REH cell (cell line): ENCODE data around the genes KCNH3, FAM186B and PRPF40B.

GRCh38 chr12:49183553-49184054, 5.3 kb downstream of the TUBA1A start:
- PRO-cap, result no peak

DNA sequence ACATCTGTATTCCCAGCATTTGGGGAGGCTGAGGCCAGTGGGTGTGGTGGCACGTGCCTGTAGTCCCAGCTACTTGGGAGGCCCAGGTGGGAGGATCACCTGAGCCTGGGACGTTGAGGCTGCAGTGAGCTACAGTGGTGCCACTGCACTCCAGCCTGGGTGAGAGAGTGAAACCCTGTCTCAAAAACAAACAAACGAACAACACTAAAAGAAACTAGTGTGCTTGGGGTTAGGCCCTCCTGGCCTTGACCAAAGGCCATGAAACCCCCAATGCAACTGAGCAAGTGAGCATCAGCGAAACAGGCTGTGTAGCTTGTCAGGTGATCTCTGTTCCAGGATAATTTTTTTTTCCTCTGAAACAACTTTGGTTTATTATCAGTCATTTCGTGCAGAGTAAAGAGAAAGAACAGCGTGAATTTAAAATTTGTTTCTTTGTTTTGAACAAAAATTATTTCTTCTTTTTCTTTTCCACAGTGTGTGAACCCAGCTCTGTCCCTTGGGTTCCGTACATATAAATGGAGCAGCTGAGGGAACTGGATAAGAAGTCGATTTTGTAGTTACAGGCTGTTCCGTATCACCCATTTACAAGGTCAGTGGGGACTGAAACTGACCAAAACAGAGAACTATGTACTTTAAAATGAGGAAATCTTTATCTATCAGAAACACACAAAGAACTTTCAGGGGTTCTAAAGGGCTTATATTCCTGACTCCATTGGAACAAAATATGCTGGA, 8.8 kb upstream of the TUBA1C start:
- PRO-cap, result no peak

DNA sequence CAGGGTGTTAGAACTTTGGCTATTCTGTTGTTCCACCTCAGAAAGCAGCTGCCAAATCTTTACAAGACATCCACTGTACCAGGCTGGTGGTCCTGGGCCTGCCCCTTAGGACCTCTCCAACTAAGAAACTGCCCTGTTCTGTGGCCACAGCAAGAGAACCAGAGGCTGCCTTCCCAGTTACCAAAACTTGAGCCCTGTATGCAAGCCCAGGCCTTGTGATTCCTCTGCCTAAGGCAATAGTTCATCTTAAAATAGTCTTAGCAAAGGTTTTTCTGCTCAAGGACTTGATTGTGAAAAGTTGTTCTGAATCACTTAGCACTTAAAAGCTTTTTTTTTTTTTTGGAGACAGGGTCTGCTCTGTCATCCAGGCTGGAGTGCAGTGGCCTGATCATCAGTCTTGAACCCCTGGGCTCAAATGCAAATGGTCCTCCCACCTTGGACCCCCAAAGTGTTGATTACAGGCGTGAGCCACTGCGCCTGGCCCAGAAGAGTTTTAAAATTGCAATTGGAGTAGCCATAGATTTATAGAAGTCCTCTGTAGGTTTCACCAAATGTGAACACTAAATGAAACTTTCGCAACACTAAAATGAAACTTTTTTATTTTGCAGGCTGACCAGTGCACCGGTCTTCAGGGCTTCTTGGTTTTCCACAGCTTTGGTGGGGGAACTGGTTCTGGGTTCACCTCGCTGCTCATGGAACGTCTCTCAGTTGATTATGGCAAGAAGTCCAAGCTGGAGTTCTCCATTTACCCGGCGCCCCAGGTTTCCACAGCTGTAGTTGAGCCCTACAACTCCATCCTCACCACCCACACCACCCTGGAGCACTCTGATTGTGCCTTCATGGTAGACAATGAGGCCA, 7.0 kb downstream of the TUBA1C start:
- PRO-cap, result no peak

GRCh38 chr12:49292708-49293815, 1.9 kb upstream of the PRPH start:
- PRO-cap, result no peak

DNA sequence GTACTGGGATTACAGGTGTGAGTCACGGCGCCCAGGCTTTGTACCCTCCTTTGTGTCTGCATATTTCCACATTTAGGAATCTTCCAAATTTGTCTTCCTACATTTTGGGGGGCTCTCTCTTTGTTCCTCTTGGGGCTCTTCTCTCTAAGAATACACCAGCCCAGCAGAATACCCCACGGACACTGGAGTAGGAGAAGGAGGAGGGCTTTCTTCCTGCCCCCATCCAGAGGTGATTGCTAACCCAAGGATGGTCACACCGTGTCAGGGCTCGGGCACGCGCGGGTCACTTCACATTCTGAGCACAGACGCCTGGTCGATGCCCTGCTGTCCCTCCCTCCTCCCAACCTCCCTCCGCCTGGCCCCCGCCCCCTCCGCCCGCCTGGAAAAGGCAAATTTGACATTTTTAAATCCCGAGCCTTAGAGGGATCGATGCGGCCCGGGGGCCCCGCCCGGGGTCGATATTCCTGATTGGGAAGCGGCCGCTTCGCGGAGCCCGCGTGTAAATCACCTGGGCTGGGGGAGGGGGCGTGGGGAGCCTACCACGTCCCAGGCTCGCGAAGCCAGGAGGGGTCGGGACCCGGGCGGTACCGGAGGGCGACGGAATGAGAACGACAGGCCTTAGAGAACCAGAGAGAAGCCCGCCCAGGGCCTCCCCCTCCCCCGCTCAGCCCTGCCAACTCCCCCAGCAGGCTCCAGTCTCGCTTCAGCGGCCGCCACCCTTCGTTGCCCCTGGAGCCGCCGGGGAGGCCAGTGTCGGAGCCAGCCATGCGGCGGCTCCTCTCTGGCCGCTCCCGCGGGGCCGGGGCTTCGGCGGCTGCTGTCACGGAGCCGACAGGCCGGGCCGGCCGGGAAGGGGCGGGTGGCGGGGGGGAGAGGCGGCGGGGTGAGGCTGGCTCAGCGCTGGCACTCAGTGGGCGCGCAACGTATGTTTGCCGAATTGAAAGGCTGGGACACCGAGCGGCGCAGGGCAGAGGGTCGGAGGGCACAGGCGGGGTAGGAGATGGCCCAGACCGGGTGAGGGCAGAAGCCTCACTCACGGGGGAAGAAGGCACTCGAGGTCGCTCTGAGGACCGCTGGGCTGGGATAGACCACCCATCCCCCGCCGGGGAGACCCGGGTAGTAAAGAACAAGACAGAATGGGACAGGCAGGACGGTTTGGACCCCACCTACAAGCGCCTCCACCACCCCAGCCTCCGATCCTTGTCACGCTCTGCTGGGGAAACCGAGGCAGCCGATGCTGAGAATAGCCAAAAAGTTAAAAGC, 1.6 kb upstream of the DNAJC22 start:
- PRO-cap, result unidirectional peak, plus-strand start at position 733 of the sequence; unidirectional peak, plus-strand start at position 968 of the sequence

DNA sequence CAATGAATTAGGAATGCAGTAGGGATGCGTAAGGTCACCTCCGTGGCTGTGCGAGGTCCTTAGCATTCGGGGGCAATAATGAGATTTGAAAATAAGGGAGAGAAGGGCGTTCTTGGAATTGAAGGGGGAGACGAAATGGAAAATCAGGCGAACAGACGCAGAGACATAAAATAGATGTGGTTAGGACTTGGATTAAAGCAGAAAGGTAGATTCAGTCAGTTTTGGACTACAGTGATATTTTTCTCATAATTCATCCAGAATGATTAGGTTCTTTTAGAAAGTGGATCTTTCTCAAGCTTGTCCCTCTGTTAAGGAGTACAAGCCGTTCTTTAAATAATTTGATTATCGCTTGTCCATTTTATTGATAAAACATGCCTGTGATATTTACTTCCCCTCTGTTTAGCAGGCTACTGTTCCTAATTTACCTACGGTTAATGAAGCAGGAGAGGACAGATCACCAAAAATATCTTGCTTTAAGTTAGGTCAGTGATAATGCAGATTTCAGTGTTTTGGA, 733 bp downstream of the SPATS2 start:
- PRO-cap, result no peak

DNA sequence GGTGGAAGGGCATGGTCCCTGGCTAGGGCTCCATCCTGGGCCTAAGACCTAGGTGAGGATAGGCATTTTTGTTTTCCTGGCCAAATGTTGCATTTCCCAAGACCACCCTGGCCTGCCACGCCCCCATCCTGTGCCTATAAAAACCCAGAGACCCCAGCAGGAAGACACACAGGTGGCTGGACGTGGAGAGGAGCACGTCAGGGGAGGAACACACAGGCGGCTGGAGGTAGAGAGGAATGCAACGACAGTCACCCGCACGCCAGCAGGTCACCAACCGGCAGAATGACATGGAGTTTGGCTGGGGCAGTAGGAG, 62.9 kb upstream of the KCNH3 start:
- PRO-cap, result no peak

GRCh38 chr12:49538448-49539362, at the start of gene KCNH3:
Gene KCNH3 (plus strand): TSS chr12:49539030.
- PRO-cap, result unidirectional peak, plus-strand start at chr12:49539048

DNA sequence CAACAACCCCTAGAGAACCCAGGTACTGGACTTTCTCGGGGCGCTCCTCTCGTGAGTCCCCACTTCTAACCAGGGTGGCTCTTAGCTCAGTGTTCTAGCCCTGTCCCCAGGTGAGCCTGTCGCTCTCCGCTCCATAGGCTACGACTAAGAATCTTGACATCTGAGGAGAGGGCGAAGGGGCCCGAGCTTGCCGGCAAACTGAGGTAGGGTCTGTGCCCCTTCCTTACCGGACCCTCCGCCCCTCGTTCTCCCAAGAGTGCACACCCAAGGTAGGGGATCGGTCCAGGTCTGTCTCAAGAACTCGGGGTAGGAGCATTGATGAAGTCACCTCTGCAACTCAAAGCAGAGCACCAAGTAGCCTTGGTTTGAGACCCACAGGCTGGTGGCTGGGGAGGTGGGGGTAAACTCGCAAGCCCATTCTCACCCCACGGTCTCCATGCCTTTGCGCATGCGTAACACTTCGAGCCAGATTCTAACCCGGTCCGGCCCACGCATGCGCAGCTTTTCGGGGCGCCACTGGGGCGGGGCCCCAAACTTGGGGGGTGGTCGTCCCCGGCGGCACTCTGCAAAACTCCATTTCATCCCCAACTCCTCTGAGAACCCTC, 420 bp downstream of the MCRS1 start:
- PRO-cap, result bidirectional peak, plus-strand start at position 468 of the sequence, minus-strand start at position 444 of the sequence

DNA sequence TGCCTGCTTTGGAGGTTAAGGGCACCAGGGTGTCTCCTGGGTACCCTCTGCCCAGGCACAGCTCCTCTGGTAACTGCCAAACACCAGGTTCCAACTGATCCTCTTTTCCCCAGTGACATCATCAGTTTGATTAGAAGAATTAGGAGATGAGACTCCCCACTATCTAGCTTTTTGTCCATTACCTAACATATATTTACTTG, at the start of gene FAM186B:
Gene FAM186B, minus strand, starts transcription at position 96 of the 200 bp plus-strand sequence.
- PRO-cap, result no peak

DNA sequence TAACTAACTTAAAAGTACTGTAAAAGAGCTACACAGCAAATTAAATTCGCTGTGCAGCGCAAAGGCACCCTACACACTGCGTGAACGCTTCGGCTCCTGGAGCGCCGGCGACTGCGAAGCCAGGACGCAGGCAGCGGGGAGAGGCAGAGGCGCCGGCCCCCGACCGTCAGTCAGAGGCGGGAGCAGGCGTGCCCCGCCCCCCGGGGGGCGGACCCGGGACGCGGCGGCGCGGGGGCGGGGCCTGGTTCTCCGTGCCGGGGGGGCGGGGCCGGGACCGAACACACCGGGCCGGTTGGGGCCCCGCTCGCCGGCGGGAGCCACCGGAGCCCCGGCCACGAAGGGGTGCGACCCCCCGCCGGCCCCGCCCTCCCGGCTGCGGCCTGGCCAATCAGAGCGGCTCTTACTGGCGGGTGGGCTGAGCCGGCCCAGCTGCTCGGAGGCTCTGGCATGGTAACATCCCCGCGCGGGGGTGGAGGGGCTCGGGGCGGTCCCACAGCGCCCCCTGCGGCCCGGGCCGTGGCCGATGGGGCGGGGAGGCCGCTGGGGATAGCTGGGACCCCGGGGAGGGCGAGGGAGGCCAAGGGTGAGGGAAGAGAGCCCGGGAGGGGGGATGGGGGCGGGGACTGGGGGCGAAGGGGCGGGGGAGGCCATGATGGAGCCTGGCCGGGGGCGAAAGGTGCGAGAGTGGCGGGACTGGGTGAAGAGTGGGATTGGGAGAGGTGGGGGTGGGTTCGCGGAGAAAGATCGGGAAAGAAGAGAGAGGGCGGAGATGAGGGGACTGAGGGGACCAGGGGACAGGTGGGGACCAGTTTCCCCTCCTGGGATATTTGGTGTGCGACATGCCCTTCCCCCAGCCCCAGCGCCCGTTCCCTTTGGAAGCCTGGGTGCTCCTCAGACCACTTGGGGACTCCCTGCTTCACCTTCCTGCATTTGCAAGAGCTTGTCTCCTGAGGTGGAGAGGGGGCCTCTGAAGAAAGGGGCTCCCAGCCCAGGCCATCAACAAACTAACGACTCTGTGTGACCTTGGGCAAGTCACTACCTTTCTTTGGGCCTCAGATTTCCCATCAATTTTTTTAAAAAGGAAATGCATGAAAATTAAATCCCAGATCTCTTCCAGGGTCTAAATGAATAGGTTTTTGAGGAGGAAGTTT, at the start of gene PRPF40B:
Gene PRPF40B, plus strand, starts transcription at position 418 of the 1,151 bp plus-strand sequence.
- PRO-cap, result bidirectional peak, plus-strand start at position 281 of the sequence, minus-strand start at position 113 of the sequence

- PRO-cap, result no peak
Observed at GRCh38 chr12:49633289-49634091, 10.1 kb downstream of the PRPF40B start.

GRCh38 chr12:49643088-49643689, 19.8 kb downstream of the PRPF40B start:
- PRO-cap, result no peak

DNA sequence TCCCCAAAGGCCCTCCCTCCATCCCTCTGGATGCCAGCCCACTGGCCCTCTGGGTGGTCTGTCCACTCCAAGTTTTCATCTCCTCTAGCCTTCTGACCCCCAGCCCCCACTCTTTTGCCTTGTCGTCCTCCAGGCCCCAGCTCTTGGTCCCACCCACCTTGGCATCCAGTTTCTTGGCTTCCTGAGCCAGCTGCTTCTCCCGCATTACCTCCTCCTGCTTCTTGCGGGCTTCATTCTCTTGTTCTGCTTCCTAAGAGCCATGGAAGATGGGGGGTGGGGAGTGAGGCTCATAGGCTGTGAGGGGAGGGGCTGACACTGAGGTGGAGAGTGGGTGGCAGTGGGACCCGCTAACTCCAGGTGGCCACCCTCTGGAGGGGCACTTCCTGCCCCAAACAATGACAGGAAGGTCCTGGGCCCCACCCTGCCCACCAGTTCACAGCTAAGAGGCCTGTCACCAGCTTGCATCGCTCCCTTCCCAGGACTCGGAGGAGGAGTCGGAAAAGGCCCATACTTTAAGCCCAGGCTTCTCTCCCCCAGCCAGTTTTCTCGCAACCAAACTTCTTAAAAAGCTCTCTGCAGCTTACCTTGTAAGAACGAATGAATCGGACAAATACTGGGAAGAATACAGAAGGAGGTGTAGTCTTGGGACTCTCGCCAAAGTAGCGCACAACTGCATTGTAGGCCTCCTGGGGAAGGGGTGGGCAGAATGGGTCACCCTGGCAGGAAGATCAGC, 23.9 kb downstream of the PRPF40B start:
- PRO-cap, result no peak

DNA sequence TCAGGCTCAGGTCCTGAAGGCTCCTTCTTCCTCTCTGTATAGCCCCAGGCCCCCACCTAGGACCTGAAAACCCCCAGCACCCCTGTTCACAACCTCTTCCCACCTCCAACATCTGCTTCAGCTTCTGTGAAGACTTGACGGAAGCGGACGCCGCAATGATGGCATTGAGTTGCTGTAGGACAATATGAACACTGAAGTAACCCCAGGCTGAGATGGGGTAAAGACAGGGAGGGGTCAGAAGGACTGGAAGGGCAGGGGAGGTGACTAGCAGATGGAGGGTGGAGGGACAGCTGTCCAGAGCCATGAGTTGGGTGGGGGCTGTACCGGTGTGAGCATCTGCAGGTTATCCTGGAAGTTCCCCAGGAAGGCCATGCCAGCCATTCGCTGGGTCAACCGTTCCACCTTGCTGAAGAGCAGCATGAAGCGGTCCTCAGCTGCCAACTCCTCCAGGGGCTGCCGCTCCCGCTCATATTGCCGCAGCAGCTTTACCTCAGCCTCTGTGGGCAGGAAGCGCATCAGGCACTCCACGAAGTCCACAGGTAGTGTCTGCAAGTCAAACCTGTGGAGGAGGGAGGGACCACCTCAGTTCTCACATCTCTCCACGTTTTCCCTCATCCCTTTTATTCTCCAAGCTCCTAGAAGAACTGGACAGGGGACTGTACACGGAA, 26.1 kb downstream of the PRPF40B start:
- PRO-cap, result no peak

DNA sequence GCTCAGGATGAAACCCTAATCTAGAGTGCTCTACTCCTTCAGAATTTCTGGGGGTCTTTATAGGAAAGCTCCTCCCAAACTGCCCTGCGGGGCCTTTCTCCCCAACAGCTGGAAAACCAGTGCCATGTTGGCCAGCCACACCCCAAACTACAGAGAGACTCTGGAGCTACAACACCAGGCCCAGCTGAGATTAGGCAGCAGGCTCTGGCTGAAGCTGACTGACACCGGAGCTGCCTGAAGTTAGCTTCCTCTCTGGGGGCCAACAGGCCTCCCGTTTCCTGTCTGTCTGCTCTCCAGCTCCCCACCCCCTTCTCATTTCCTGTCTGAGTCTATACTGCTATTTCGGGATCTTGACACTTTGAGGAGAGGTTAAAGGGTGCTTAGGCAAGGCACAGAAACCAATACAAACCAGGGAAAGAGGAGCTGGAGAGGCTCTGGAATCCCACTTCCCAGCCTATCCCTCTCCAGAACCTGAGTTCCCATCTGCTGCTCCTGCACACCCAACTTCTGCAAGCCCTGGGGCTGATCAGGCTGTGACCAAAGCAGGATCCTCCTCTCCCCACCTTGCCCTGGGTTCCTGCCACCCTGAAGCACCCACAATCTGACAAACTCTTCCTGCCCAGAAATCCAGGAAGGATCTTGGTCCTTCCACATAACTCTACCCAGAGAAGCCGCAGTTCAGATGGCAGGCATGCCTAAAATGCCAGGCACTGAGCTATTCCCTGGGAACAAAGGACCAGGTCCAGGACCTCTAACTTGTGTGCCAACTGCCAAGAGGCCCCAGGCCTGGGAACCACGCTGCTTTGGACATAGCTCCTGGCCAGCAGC, 39.7 kb downstream of the PRPF40B start:
- PRO-cap, result bidirectional peak, plus-strand start at position 341 of the sequence, minus-strand start at position 149 of the sequence

DNA sequence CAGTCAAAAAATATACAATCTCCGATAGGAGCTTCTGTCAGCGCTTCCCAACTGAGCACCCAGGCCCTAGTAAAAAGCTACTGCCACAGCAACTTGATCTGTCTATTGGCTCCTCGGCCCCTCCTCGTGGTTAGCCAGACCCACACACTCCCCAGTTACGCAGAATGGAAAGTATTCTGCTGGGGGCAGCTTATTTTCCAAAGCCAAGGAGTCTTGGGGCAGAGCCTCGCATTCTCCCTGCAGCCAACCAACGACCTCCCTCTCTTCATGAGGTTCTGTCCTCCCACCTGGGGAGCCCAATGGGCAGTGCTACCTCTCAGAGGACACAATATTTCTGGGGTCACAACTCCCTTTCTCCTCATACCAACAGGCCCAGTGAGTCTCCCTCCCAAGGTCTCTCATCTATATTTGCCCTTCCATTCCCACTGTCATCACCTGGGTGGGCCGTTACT, 32.0 kb downstream of the FMNL3 start:
- PRO-cap, result no peak

GRCh38 chr12:49750406-49751038, 9.2 kb downstream of the TMBIM6 start:
- PRO-cap, result bidirectional peak, plus-strand start at chr12:49750608, minus-strand start at chr12:49750514

- PRO-cap, result no peak
Observed at GRCh38 chr12:49763187-49763457, 21.8 kb downstream of the TMBIM6 start.

DNA sequence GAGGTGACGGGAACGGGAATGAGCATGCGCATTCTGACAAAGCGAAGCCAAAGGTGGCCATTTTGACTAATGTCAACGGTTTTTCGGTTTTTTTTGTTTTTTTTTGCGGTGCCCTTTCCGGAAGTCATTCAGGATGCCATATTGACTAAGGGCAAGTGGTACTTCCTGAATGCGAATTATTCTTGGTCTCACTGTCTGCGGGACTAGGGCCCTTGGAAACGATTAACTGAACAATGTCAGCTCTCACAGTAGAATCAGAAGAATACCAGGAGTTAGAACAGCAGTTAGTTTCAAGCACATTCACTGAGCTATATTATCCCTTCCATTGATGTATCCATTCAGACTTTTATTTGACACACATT, 261 bp upstream of the RACGAP1 start:
- PRO-cap, result bidirectional peak, plus-strand start at position 191 of the sequence, minus-strand start outside the sequence